ENCODE measurements around the genes RHBDF2 and MGAT5B.

- PRO-cap, 3 experiments = no peak in any of the 3 experiments
- RRBS = no CpG with 5 or more reads among the region's 7 CpGs
These were observed 43.8 kb downstream of the RNF157 start for GRCh38 chr17:76196305-76197053.

- PRO-cap, 3 experiments = peak in 3 of 3 experiments; most common plus-strand start chr17:76272215 (in 1); most common minus-strand start chr17:76272222 (in 2)
- RRBS = 16% methylated on average over 8 of the region's 44 CpGs
These were observed 7.0 kb downstream of the UBALD2 start for GRCh38 chr17:76271817-76272866.

- PRO-cap, 3 experiments = no peak in any of the 3 experiments
- RRBS = no CpG with 5 or more reads among the region's 10 CpGs
These were observed 1.8 kb downstream of the QRICH2 start for GRCh38 chr17:76306208-76306686.

DNA sequence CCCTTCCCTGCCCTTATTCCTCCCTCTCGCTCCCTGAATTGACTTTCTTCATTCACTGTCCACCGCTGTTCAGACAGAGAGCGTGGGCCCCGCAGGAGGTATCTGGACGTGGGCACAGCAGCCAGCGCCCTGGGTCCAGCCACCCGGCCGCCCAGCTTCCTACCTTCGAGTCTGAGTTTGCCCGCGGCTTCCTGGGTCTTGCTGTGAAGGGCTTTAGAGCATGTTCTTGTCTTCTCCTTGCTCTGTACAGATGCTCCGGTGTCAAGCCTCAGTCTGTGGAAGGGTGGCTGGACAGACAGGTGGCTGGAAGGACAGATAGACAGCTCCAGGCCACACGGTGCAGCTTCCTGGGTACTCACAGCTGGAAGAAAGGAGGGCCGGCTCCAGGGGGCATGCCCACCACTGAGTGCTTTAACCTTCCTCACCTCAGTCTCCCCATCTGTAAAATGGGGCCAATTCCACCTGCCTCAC is 13.6 kb downstream of the RHBDF2 start:
- PRO-cap, 3 experiments = no peak in any of the 3 experiments
- RRBS = 83% methylated on average over 1 of the region's 14 CpGs

GRCh38 chr17:76491408-76491814 is 9.8 kb downstream of the RHBDF2 start:
- PRO-cap, 3 experiments = no peak in any of the 3 experiments
- RRBS = no CpG with 5 or more reads among the region's 8 CpGs

DNA sequence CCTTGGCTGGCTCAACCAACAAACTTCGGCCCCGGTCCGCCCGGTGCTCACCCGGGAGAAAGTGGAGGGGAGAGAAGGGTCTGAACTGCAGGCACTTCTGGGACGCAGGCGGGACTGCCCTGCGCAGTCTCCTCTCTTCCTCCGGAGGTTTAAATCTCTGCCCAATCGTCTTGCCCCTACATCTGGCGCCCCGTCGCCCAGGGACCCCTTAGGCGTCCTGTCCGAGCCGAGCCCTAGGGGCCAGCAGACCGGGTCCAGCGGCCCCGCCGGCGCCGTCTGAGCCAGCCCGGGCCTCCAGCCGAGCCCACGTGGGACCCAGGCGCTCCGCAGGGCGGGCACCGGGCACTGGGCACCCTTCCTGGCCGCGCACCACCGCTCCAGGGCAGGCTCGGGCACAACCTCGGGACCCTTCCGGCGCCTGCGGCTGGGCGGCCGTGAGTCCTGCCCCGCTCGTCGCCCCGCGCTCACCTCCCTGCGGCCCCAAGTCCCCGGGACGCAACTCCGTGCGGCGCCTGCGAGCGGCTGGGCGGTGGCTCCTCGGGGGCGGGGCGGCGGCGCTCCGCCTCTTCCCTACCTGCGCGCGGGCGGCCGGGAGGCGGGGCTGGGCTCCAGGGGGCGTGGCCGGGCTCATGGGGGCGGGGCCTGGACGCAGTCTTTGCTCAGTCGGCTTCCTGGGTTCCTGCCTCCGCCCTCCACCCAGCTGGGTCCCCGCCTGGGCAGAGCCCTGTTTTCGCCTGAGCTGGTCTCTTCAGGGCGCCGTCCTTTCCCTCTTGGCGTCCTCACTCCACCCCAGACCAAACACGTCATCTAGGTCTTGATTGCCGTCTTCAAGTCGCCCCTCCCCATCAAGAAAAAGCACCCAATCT is at the start of gene RHBDF2:
Gene RHBDF2 (minus strand): TSS at position 539 of the 866 bp plus-strand sequence.
- PRO-cap, 3 experiments = peak in 3 of 3 experiments; most common plus-strand start position 662 of the sequence (in 3); most common minus-strand start position 474 of the sequence (in 2)
- RRBS = 2% methylated on average over 44 of the region's 79 CpGs

DNA sequence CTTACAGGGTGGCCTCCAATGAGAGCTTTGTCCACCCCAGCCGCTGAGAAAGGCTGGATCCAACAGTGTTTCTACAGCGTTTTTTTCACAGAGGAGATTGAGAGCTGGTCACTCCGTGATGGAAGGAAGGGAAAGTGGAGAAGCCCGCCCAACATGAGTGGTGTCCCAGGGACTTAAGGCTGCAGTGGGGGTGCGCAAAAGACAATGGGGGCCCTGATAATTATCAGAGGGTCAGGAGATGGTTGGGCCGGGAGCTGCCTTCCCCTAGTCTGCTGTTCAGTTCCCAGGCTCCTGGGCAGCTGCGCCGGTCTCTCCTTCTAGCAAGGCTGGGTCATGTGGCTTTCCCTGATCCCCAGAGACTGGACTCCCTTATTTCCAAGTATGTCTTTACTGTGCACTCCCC is 16.3 kb downstream of the CYGB start:
- PRO-cap, 3 experiments = no peak in any of the 3 experiments
- RRBS = 24% methylated on average over 3 of the region's 8 CpGs

- PRO-cap, 3 experiments = peak in 3 of 3 experiments; most common minus-strand start chr17:76540934 (in 3)
- RRBS = no CpG with 5 or more reads among the region's 30 CpGs
These were observed 882 bp downstream of the PRCD start for GRCh38 chr17:76540393-76541459.

DNA sequence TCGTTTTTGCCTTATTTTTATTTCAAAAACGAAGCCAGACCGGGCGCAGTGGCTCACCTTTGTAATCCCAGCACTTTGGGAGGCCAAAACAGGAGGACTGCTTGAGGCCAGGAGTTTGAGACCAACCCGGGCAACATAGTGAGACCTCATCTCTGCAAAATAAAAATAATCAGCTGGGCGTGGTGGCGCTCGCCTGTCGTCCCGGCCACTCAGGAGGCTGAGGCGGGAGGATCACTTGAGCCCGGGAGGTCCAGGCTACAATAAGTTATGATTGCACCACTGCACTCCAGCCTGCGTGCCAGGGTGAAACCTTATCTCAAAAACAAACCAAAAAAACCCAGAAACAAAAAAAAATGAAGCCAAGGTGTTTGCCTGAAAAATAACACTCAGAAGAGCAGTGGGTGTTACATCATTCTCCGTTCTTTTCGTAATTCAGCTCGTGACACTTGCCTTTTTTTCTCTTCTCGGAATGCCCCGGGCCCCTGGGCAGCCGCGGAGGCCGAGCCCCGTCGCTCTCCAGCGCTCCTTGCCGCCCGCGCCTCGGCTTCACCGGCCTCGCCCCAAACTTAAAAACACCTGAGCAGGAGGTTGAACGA is 17.0 kb downstream of the PRCD start:
- PRO-cap, 3 experiments = peak in 2 of 3 experiments; most common plus-strand start position 470 of the sequence (in 2)
- RRBS = 2% methylated on average over 11 of the region's 31 CpGs

DNA sequence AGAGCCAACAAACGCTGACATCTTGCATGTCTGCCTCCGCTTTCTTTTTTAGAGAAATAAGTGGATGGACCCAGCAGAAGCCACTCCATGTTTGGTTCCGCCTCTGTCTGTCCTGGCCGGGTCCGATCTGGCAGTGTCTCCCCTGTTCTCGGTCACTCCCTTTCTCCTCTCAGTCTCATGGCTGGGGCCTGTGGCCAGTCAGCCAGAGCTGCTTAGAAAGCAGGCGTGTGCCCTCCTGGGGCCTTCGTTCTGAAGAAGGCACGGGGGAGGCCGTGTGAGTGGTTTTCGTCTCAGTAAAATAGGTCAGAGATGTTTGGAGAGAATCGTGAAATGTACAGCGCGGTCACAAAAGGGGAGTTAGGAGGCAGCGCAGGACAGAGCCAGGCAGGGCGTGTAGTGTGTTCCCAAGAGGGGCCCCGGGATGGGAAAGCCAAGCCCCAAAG is 23.3 kb downstream of the MXRA7 start:
- PRO-cap, 3 experiments = no peak in any of the 3 experiments
- RRBS = no CpG with 5 or more reads among the region's 17 CpGs

DNA sequence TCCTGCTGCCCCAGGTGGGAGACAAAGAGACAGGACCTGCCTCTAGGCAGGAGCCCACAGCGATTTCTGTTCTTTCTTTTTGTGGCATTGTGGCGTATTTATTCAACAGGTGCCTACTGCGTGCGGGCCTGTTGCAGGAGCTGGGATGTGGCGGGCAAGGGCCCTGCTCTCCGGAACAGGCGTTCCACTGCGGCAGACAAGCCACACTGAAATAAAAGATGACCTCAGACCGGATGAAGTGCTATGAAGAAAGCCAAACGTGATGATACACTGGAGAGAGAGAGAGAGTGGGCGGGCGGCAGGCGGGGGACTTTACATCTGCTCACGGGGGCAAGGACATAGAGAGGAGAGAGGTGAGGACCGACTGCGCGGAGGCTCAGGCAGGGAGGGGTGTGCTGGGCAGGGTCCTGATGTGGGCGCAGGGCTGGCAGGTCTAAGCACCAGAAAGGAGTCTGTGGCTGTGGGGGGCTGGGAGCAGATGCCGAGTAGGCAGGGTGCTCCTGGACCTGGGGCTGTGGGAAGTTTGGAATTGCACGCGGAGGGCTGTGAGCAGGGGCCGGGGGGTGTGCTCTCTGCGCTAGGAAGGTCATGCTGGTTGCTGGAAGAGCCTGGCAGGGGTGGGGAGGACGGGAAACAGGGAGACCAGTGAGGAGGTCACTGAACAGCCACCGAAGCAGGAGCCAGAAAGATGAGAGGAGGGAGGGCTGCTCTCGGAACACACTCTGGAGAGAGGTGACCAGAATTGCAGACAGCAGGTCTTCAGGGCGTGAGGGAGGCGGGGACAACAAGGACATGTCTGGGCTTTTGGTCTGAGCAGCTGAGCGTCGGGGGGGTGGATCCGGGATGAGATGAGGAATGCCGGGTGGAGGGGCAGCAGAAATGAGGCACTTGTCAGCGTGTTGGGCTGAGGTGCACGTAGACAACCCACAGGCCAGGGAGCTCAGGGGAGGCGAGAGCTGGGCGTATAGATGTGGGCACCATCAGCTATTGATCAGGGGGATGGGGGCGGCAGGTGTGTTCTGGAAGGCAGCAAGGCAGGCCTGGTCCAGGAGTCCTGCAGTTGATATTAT is 9.9 kb downstream of the MXRA7 start:
- PRO-cap, 3 experiments = peak in 3 of 3 experiments; most common plus-strand start position 341 of the sequence (in 2); most common minus-strand start position 724 of the sequence (in 2)
- RRBS = 28% methylated on average over 4 of the region's 37 CpGs

- PRO-cap, 3 experiments = no peak in any of the 3 experiments
- RRBS = no CpG with 5 or more reads among the region's 4 CpGs
These were observed 42.1 kb downstream of the MFSD11 start for GRCh38 chr17:76779997-76780443.

- PRO-cap, 3 experiments = peak in 1 of 3 experiments; most common plus-strand start chr17:76868478 (in 1)
- RRBS = 1% methylated on average over 49 of the region's 107 CpGs
These were observed at the start of gene MGAT5B for GRCh38 chr17:76867988-76868798. Gene MGAT5B, plus strand, starts transcription at chr17:76868404.

- PRO-cap, 3 experiments = no peak in any of the 3 experiments
- RRBS = no CpG with 5 or more reads among the region's 3 CpGs
These were observed 34.7 kb downstream of the SEC14L1 start for GRCh38 chr17:77175541-77175866.

DNA sequence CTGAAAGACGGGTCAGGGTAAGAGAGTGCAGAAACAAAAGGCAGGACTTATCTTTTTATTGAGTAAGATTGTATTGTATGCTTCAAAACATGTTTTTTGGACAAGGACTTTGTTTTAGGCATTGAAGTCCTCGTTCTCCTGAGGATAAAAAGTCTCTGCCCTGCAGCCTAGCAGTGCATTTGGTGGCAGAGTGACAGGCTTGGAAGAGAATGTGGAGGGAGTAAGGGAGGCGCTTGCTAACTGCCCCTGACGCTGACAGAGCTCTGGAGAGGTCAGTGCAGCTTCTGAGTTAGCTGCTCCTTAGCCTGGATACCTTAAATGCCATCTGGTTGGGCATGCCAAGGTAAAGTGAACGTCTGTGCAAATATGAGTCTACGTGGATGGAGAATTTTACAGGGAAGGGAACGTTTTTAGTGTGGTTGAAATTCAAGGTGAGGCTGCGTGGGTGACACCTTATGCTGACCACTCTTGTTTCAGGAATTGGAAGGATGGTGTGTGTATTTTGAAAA is 44.3 kb downstream of the SEC14L1 start:
- PRO-cap, 3 experiments = no peak in any of the 3 experiments
- RRBS = no CpG with 5 or more reads among the region's 8 CpGs

GRCh38 chr17:77287538-77288121 is 6.3 kb downstream of the SEPTIN9 start:
- PRO-cap, 3 experiments = peak in 3 of 3 experiments; most common plus-strand start chr17:77287958 (in 2); most common minus-strand start chr17:77287761 (in 1)
- RRBS = no CpG with 5 or more reads among the region's 10 CpGs

DNA sequence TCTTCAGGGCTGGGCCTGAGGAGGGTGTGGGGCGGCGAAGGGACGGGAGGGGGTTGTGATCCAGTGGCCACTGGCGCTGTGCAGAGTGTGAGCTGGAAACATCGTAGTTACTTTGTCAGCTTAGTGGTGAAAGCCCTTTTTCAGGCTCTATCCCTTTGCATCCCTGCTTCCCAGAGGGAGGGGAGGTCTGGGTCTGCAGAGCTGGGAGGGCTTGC is 93.4 kb downstream of the SEPTIN9 start:
- PRO-cap, 3 experiments = no peak in any of the 3 experiments
- RRBS = no CpG with 5 or more reads among the region's 5 CpGs

GRCh38 chr17:77375033-77375438 is 93.7 kb downstream of the SEPTIN9 start:
- PRO-cap, 3 experiments = no peak in any of the 3 experiments
- RRBS = no CpG with 5 or more reads among the region's 13 CpGs

GRCh38 chr17:77571162-77572013 is 290.1 kb downstream of the SEPTIN9 start:
- PRO-cap, 3 experiments = no peak in any of the 3 experiments
- RRBS = no CpG with 5 or more reads among the region's 35 CpGs

- PRO-cap, 3 experiments = no peak in any of the 3 experiments
- RRBS = no CpG with 5 or more reads among the region's 8 CpGs
These were observed 291.5 kb upstream of the TNRC6C start for GRCh38 chr17:77666793-77667629.

All from breast (tissue), 4 donors.